SK-N-SH (cell line): ENCODE measurements around a stretch of chr6.

GRCh38 chr6:4565140-4565418 is 211.1 kb upstream of the CDYL start:
- RRBS, result no CpG with 5 or more reads among the region's 2 CpGs
CAGE:
- cytosol, long polyA plus RNA, result no peak
- long polyA plus RNA, result no peak
- nucleus, long polyA plus RNA, result no peak

- RRBS, result no CpG with 5 or more reads among the region's 2 CpGs
CAGE:
- cytosol, long polyA plus RNA, result no peak
- long polyA plus RNA, result no peak
- nucleus, long polyA plus RNA, result no peak
These were observed 70.5 kb downstream of the CDYL start for GRCh38 chr6:4846719-4847165.

GRCh38 chr6:4953440-4954204 is 50.2 kb downstream of the RPP40 start:
- RRBS, result no CpG with 5 or more reads among the region's 27 CpGs
CAGE:
- cytosol, long polyA plus RNA, result no peak
- long polyA plus RNA, result no peak
- nucleus, long polyA plus RNA, result no peak

DNA sequence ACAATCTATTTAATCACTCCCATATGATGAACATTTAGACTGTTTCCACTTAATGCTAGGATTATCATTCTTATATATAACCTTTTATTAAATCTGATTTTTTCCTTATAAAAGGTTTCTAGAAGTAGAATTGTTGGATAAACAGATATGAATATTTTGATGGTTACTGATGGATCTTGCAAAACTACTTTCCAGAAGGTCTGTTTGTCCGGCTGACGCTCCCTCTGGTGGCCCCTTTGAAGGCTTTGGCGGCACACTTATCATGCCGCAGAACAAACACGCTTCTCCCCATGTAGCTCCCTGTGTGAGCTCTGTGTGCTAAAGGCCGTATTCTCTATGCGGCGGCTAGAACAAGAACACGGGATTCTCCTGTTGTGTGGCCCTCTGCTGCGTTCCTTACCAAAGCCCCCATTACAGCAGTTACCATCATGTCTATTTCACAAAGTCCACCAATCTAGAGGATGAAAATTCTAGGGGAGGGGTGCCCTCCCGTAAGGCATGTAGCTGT is 30.0 kb downstream of the PPP1R3G start:
- RRBS, result no CpG with 5 or more reads among the region's 11 CpGs
CAGE:
- cytosol, long polyA plus RNA, result no peak
- long polyA plus RNA, result no peak
- nucleus, long polyA plus RNA, result no peak

GRCh38 chr6:5174687-5175219 is 86.0 kb downstream of the LYRM4 start:
- RRBS, result no CpG with 5 or more reads among the region's 6 CpGs
CAGE:
- cytosol, long polyA plus RNA, result no peak
- long polyA plus RNA, result no peak
- nucleus, long polyA plus RNA, result no peak

DNA sequence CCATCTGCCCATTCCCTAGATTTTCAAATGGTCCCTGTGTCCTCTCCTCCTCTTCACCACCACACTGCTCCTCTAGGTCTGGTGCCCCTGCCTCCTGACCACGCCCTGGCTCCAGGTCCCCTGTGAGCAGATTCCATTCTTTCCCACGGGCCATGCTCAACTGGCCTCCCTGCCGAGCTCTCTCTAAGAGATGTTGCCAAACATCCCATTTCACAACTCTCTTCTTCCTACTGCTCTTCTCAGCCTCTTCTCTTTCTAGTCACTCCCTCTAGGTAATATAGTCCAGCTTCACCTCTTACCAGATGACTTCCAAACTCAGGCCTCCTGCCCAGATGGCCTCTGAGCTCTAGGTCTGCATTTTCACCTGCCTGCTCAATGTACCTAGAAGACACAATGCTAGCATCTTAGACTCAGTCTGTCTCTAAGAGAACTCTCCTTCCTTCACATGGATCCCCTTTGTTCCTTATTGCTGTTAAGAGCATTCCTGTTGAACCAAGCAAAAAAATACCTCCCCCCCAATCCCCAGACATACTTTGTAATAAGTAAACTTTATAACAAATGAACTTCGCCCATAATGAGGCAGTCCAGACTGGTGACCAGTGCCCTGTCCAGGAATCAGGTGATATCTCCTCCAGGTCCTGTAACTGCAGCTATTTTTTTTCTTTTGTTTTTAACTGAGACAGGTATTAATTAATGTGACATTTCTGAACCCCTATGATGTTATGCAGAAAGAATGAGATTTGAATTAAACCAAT is 79.1 kb downstream of the LYRM4 start:
- RRBS, result no CpG with 5 or more reads among the region's 4 CpGs
CAGE:
- cytosol, long polyA plus RNA, result no peak
- long polyA plus RNA, result no peak
- nucleus, long polyA plus RNA, result no peak

- RRBS, result no CpG with 5 or more reads among the region's 5 CpGs
CAGE:
- cytosol, long polyA plus RNA, result no peak
- long polyA plus RNA, result no peak
- nucleus, long polyA plus RNA, result no peak
These were observed 245.8 kb downstream of the FARS2 start for GRCh38 chr6:5506935-5507681.

GRCh38 chr6:5623692-5624171 is 362.4 kb downstream of the FARS2 start:
- RRBS, result no CpG with 5 or more reads among the region's 4 CpGs
CAGE:
- cytosol, long polyA plus RNA, result no peak
- long polyA plus RNA, result no peak
- nucleus, long polyA plus RNA, result no peak

GRCh38 chr6:5998502-5999781 is 7.8 kb downstream of the NRN1 start:
- RRBS, result 43% methylated on average over 14 of the region's 72 CpGs
CAGE:
- cytosol, long polyA plus RNA, result no peak
- long polyA plus RNA, result no peak
- nucleus, long polyA plus RNA, result no peak

DNA sequence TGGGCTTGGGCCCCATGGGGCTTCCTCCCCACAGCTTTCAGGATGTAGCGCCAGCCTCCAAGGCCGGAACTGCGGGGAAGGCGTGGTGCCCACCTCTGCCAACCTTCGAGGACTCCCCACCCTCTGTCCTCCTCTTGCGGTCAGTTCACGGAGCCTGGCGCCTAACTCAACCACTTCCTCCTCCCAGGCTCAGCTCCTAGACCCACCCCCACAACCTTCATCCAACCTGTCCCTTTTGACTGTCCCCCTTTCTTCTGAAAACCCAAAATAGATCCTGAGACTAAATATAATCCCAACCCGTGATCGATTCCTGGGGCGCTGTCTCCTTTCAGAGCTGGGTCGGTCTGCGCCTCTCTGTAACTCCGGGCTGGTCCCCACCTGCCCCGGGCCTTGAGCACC is 6.7 kb downstream of the NRN1 start:
- RRBS, result no CpG with 5 or more reads among the region's 15 CpGs
CAGE:
- cytosol, long polyA plus RNA, result no peak
- long polyA plus RNA, result no peak
- nucleus, long polyA plus RNA, result no peak

- RRBS, result no CpG with 5 or more reads among the region's 5 CpGs
CAGE:
- cytosol, long polyA plus RNA, result no peak
- long polyA plus RNA, result no peak
- nucleus, long polyA plus RNA, result no peak
These were observed 76.5 kb downstream of the F13A1 start for GRCh38 chr6:6243950-6244341.

GRCh38 chr6:6332273-6332726 is 11.8 kb upstream of the F13A1 start:
- RRBS, result no CpG with 5 or more reads among the region's 4 CpGs
CAGE:
- cytosol, long polyA plus RNA, result no peak
- long polyA plus RNA, result no peak
- nucleus, long polyA plus RNA, result no peak

GRCh38 chr6:6395896-6396191 is 75.4 kb upstream of the F13A1 start:
- RRBS, result no CpG with 5 or more reads among the region's 4 CpGs
CAGE:
- cytosol, long polyA plus RNA, result no peak
- long polyA plus RNA, result no peak
- nucleus, long polyA plus RNA, result no peak

DNA sequence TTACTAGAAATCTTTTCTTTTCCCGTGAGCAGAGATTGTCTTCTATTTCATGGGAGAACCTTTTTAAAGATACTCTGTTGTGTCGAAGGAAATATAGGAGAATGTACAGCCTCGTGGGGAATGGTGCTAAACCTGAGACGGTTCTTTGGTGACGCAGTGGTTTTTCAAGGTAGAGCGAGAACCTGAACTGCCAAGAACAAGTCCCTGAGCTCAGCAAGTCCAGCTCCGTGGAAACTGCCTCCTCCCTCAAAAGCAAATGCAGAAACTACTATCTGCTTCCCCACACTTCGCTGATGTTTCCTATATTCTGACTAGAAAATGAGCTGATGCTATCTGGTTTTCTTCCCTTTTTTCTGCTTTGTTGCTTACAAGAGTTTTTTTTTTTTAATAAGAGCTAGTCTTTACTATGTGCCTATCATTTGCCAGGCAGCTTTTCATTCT is 85.4 kb upstream of the LY86 start:
- RRBS, result no CpG with 5 or more reads among the region's 8 CpGs
CAGE:
- cytosol, long polyA plus RNA, result no peak
- long polyA plus RNA, result no peak
- nucleus, long polyA plus RNA, result no peak

DNA sequence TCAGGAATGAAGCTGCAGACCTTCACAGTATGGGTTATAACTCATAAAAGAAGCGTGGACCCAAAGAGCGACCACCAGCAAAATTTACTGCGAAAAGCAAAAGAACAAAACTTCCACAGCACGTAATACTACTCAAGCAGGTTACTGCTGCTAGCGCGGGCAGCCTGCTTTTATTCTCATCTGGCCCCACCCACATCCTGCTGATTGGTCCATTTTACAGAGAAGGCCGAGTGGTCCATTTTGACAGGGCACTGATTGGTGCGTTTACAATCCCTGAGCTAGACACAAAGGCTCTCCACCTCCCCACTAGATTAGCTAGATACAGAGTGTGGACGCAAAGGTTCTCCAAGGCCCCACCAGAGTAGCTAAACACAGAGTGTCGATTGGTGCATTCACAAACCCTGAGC is 17.4 kb downstream of the LY86 start:
- RRBS, result no CpG with 5 or more reads among the region's 10 CpGs
CAGE:
- cytosol, long polyA plus RNA, result no peak
- long polyA plus RNA, result no peak
- nucleus, long polyA plus RNA, result no peak

GRCh38 chr6:6612428-6612927 is 24.0 kb downstream of the LY86 start:
- RRBS, result no CpG with 5 or more reads among the region's 5 CpGs
CAGE:
- cytosol, long polyA plus RNA, result no peak
- long polyA plus RNA, result no peak
- nucleus, long polyA plus RNA, result no peak

GRCh38 chr6:6681911-6682671 is 93.6 kb downstream of the LY86 start:
- RRBS, result no CpG with 5 or more reads among the region's 5 CpGs
CAGE:
- cytosol, long polyA plus RNA, result no peak
- long polyA plus RNA, result no peak
- nucleus, long polyA plus RNA, result no peak

DNA sequence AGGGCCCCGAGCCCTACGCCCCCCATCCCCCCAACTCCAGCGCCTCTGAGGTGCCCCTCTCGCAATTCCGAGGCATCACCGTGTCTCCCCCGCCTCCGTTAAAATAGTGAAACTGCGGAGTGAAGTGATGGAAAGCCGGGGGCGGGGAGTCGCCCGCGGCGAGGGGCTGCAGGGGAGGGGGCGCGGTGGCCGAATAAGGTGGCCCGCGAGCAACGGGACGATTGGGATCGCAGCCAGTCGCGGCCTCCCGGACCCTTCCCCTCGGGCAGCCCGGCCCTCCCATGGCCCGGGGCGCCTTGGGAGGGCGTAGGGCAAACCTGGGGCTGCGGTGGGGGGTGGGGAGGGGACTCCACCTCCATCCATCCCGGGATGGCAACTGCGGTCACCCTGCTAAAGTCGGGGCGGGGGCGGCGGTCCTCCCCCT is 517 bp upstream of the RREB1 start:
- RRBS, result 6% methylated on average over 15 of the region's 38 CpGs
CAGE:
- cytosol, long polyA plus RNA, result no peak
- long polyA plus RNA, result no peak
- nucleus, long polyA plus RNA, result no peak

- RRBS, result no CpG with 5 or more reads among the region's 4 CpGs
CAGE:
- cytosol, long polyA plus RNA, result no peak
- long polyA plus RNA, result no peak
- nucleus, long polyA plus RNA, result no peak
These were observed 22.0 kb downstream of the RREB1 start for GRCh38 chr6:7129790-7130163.

GRCh38 chr6:7146940-7147443 is 39.2 kb downstream of the RREB1 start:
- RRBS, result no CpG with 5 or more reads among the region's 5 CpGs
CAGE:
- cytosol, long polyA plus RNA, result no peak
- long polyA plus RNA, result no peak
- nucleus, long polyA plus RNA, result no peak